Ovary (tissue), 7 donors: Measurements from ENCODE around the gene ARHGAP29.

DNA sequence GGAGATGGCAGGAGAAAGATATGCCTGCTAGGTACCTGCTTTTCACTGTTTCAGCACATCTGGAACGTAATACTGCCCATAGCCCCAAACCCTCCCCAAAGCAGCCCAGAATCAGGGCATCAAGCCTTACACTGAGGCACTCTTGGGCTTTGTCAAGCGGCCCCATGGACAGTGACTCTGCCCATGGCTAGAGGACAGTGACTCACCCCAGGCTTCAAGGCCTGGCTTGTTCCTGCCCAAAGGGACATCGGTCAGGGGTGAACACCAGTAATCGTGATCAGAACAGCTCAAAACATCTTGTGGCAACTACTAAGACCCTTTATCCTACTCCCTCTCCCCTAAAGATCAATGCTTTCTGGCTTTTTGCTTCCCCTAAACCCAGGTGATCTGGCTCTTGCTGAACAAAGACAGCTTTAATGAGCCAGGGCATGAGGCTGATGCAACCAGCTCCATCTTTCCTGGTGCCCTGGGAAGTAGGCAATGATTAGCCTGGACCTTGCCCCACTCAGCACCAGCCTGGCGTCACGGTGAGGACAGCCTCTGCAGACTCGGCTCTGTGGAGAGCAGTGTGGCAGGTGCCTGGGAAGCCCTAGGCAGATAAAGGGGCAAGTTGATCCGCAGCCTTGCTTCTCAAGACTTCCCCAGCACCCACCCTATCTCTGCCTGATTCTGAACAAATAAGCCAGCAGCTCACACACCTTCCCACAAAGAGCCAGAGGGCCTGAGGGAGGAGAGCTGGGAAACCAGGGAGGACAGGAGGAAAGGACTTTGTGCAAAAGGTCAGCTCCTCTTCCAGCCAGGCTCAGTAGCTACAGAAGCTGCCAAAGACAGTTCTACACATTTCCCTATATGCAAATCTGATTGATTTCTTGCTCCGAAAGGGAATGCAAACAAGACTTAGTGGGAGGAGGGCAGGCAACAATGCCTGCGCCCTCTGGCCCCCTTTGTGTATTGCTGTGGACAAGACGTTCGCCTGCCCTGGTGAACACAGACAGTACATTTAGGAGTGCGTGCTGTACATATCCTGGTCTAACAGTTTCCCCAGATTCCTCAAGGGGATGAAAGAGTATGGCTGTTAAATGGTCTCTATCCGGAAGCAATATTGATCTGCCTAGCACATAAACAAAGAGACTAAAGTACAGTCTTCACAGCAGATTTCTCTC, 64.0 kb downstream of the BCAR3 start:
- PRO-cap, 7 experiments: no peak in any of the 7 experiments
- RAMPAGE, long total RNA, 2 experiments: no peak in any of the 2 experiments

DNA sequence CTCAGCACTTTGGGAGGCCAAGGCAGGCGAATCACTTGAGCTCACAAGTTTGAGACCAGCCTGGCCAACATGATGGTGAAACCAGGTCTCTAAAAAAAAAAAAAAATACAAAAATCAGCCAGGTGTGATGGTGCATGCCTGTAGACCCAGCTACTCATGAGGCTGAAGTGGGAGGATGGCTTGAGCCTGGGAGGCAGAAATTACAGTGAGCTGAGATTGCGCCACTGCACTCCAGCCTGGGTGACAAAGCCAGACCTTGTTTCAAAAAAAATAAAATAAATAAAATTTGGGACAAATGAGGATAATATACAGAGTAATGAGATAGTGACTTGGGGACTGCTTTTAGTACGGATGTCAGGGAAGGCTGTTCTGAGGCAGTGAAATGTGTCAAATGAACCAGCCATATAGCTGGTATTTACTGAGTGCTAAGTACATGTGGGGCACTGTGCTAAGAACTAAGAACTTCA, 51.2 kb downstream of the BCAR3 start:
- PRO-cap, 7 experiments: no peak in any of the 7 experiments
- RAMPAGE, long total RNA, 2 experiments: no peak in any of the 2 experiments

DNA sequence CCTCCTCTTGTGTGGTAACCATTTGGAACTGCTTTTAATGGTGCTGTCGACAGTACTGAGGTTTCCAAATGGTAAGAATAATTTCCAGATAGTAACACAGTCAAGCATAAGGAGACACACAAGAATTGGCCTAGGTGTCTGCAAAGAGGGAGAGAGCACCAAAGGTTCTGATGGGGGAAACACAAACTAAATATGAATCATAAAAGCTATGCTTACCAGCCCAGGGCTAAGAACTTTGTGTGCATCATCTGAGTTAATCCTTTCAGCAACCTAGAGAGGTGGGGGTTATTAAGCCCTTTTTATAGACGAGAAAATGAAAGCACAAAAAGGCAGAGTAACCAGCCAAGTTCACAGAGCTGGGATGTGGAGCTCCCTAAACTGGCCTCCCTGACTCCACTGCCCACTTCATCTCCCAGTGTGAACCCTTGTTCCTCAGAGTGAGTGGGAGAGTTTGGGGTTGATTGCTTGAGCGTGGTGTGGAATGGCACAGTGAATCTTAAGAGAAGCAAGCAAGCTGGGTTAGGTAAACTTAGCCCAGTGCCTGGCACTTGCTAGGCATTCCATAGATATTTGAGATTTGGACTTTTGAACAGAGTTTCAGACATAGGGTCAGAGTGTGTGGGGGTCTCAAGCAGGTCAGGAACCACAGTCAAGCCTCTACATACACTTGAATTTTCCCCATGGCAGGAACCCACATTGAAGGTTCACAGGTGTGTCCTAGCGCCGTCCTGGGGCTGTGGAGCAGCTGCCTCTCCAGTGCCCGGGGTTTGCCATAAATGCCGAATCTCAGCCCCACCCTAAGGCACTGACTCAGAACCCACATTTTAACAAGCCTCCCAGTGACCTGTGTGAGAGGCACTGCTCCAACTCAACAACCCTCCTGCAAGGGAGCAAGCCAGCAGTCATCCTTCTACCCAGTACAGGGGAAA, 10.9 kb upstream of the BCAR3 start:
- PRO-cap, 7 experiments: no peak in any of the 7 experiments
- RAMPAGE, long total RNA, 2 experiments: no peak in any of the 2 experiments

DNA sequence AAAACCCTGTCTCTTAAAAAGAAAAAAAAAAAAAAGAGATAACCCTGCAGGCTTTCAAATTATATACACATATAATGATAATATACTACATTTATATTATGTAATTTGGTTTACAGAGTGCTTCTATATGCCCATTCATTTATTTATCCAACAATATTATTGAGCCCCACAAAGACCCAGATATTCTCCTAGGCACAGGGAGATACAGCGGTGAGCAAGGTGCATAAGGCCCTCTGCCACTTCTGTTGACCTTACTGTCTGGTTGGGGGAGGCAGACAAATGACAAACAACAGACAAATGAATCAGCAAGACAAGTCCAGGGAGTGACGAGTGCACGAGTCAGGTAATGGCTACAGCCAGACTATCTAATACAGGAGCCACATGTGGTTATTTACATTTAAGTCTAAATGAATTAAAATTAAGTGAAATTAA, 21.9 kb upstream of the BCAR3 start:
- PRO-cap, 7 experiments: no peak in any of the 7 experiments
- RAMPAGE, long total RNA, 2 experiments: no peak in any of the 2 experiments

GRCh38 chr1:93963368-93964082, 54.3 kb upstream of the GCLM start:
- PRO-cap, 7 experiments: no peak in any of the 7 experiments
- RAMPAGE, long total RNA, 2 experiments: no peak in any of the 2 experiments

- PRO-cap, 7 experiments: no peak in any of the 7 experiments
- RAMPAGE, long total RNA, 2 experiments: no peak in any of the 2 experiments
Observed at GRCh38 chr1:94022332-94022969, 98.5 kb downstream of the ABCA4 start.

GRCh38 chr1:94045220-94046070, 75.5 kb downstream of the ABCA4 start:
- PRO-cap, 7 experiments: peak in 4 of 7 experiments; most common plus-strand start chr1:94045864 (in 2); most common minus-strand start chr1:94045641 (in 2)
- RAMPAGE, long total RNA, 2 experiments: no peak in any of the 2 experiments

GRCh38 chr1:94063121-94063773, 57.7 kb downstream of the ABCA4 start:
- PRO-cap, 7 experiments: no peak in any of the 7 experiments
- RAMPAGE, long total RNA, 2 experiments: no peak in any of the 2 experiments

DNA sequence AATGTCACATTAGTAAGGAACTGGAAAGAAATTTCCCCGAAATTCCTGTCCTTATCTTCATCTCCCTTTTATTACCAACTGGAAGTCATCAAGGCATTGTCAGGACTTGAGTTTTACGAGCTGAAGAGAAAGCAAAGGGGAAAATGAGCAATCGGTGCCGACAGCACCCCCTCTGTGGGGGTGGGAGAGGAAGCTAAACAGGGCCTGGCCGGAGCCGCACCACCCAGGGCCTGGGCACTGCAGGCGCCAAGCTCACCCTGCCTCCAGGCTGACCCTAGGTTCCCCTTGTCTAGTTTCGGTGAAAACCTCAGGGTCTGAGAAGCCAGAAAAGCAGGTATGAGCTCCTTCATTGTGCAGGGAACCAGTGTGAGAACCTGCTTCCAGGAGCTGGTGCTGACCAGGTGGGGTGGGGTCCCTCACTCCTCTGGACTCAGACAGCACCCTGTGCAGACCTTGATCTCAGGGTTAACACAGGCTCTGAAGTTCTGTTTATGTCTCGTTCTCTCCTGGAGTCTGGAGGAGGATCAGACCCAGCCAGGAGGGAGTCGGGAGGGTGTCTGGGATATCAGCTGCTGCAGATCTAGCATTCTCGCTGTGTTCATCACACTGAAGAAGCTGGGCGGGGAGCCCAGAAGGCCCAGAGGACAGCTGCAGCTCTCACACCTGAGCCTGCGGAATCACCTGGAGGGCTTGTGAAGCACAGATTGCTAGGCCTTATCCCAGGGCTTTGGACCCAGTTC, 19.6 kb downstream of the ABCA4 start:
- PRO-cap, 7 experiments: peak in 2 of 7 experiments; most common plus-strand start position 604 of the sequence (in 1)
- RAMPAGE, long total RNA, 2 experiments: no peak in any of the 2 experiments

DNA sequence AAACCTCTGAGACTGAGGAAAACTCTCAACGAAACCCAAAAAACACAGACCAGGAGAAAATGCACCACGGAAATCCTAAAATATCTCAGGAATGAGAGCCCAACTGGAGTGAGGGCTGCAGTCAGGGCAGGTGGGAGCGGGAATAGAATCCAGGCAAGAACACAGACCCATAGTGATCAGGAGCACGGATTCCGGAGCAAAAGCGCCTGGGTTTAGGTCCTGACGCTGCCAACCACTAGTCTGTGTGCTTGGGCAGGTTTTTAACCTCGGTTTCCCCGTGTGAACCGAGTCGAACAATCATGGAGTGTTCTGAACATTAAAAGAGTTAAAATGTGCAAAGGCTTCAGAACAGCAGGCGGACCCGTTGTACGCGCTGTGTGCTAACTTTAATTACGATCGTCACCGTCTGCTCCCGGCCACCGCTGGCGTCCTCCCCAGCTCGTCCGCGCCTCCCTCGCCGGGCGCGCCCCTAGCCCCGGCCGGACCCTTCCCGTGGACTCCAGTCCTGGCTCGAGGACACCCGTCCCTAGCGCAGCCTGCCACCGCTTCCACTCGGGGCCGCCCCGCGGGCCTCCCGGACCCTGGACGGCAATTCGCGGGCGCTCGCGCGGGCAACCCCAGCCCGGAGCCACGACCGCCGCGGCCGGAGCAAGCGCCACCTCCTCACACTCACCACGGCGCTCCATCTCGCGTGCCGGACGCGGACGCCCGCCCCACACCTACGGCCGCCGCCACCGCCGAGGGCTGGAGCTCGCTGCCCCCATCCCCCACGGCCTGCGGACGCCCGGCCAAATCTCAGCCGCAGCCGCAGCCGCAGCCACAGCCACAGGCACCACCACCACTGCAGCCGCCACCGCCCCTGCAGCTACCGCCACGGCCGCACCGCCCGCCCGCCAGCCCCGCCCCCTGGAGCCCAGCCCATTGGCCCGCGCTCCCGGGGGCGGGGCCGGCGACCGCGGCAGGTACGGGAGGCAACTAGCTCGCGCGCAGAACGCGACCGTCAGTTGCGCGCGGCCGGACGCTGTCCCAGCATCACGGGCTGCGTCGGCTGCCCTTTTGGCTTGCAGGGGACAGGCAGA, at the start of gene ARHGAP29:
Gene ARHGAP29, minus strand, starts transcription at position 843 of the 1,079 bp plus-strand sequence.
- PRO-cap, 7 experiments: peak in 7 of 7 experiments; most common plus-strand start position 1,003 of the sequence (in 7); most common minus-strand start position 895 of the sequence (in 4)
- RAMPAGE, long total RNA, 2 experiments: no peak in any of the 2 experiments

- PRO-cap, 7 experiments: no peak in any of the 7 experiments
- RAMPAGE, long total RNA, 2 experiments: no peak in any of the 2 experiments
Observed at GRCh38 chr1:94246097-94246338, 8.6 kb upstream of the ARHGAP29 start.

- PRO-cap, 7 experiments: peak in 7 of 7 experiments; most common plus-strand start chr1:94247870 (in 7); most common minus-strand start chr1:94247754 (in 4)
- RAMPAGE, long total RNA, 2 experiments: no peak in any of the 2 experiments
Observed at GRCh38 chr1:94247066-94248202, 10.1 kb upstream of the ARHGAP29 start.

DNA sequence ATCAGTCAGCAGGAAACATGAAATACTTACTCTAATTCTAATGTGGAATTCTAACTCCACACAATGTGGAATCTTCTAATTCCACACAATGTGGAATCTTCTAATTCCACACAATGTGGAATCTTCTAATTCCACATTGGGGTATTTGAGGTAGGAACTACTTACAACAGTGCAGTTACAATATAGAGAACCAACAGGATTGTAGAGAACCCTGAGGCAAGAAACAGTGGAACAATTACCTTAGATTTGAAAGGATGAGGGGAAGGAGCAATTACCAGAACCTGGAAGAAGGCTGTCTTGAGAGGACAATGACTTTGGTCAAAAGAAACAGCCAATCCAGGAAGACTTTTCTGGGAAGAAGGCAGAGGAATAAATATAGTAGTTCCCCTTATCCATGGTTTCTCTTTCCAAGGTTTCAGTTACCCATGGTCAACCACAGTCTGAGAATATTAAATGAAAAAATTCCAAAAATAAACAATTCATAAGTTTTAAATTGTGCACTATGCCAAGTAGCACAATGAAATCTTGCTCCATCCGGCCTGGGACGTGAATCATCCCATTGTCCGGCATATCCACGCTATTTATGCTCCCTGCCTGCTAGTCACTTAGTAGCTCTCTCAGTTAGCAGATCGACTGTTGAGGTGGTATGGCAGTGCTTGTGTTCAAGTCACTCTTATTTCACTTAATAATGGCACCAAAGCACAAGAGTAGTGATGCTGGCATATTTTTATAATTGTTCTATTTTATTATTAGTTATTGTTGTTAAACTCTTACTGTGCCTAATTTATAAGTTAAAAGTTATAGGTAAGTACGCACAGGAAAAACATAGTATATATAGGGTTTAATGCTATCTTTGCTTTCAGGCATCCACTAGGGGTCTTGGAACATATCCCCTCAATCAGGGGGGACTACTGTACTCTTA, 58.5 kb upstream of the ARHGAP29 start:
- PRO-cap, 7 experiments: no peak in any of the 7 experiments
- RAMPAGE, long total RNA, 2 experiments: no peak in any of the 2 experiments

- PRO-cap, 7 experiments: no peak in any of the 7 experiments
- RAMPAGE, long total RNA, 2 experiments: no peak in any of the 2 experiments
Observed at GRCh38 chr1:94299624-94299930, 62.2 kb upstream of the ARHGAP29 start.

DNA sequence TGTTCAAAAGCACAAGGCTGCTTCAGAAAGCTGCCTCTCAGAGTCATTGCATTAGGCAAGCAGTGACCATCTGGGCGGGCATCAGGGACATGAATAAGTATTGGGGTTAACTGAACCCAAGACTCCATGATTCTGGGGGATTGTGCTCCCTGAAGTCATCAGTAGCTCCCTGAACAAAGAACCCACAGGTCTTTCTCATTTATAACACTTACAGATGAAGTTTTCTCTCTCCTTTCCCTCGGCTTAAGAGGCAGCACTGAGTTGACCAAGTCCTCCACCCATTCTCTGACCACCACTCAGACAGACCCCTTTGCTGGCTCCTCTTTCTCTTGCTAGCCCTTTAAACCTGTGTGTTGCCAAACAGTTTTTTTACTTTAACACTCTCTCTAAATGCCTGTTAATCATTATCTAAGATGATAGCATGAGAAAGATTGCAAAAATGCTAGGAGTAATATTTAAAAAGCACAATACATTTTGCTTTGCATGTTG, 76.9 kb upstream of the ARHGAP29 start:
- PRO-cap, 7 experiments: no peak in any of the 7 experiments
- RAMPAGE, long total RNA, 2 experiments: no peak in any of the 2 experiments

- PRO-cap, 7 experiments: peak in 2 of 7 experiments; most common plus-strand start chr1:94319600 (in 2); most common minus-strand start chr1:94319430 (in 2)
- RAMPAGE, long total RNA, 2 experiments: no peak in any of the 2 experiments
Observed at GRCh38 chr1:94319018-94319662, 81.8 kb upstream of the ARHGAP29 start.

- PRO-cap, 7 experiments: no peak in any of the 7 experiments
- RAMPAGE, long total RNA, 2 experiments: no peak in any of the 2 experiments
Observed at GRCh38 chr1:94599092-94599482, 57.5 kb upstream of the F3 start.

GRCh38 chr1:94614856-94615356, 73.3 kb upstream of the F3 start:
- PRO-cap, 7 experiments: no peak in any of the 7 experiments
- RAMPAGE, long total RNA, 2 experiments: no peak in any of the 2 experiments

- PRO-cap, 7 experiments: no peak in any of the 7 experiments
- RAMPAGE, long total RNA, 2 experiments: no peak in any of the 2 experiments
Observed at GRCh38 chr1:94621347-94621879, 79.9 kb upstream of the F3 start.

DNA sequence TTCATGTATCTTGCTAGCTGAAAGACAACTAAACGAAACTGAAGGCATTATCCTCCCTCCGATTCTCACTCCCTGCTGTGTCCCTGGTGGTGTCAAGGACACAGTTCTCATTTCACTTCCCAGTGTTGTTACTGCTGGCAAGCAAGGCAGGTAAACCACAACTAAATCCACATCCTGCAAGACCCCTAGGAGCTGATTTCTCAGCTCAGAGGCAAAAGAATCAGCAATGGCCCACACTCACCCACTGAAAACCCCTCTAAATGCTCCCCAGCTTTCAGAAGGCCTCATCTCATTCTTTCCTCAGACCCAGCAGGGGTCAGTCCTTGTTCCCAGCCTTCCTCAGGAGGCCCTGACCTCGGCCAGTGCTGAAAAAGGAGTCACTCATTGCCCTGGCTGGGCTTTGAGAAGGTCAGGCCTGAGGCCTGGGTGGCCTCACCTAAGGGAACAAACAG, 117.9 kb upstream of the SLC44A3 start:
- PRO-cap, 7 experiments: peak in 3 of 7 experiments; most common plus-strand start position 68 of the sequence (in 1); most common minus-strand start position 298 of the sequence (in 2)
- RAMPAGE, long total RNA, 2 experiments: no peak in any of the 2 experiments